Ovary (tissue), 7 donors: ENCODE measurements around the genes PPP1R15A, NTF4 and HRC.

DNA sequence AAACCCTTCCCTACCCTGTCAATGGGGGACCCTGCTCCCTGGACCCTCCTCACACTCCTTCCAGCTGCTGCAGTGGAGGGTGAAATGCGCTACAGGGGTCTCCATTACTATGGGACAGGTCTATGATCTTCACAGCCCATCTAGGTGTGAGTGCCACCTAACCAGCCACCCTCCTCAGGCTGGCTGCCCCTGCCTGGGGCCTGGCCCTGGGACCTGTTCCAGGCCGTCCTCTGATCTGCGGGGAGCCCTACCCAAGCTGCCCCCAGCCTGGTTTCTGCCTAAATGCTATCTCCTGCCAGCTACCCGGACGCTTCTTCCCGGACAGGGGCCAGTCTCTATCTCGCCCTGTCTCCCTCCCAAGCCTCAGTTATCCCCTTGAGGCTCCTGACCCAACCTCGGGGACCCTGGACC, 734 bp downstream of the FAM83E start:
- PRO-cap, 7 experiments: no peak in any of the 7 experiments
- RAMPAGE, long total RNA, 2 experiments: no peak in any of the 2 experiments

GRCh38 chr19:48637751-48638574, 784 bp upstream of the DBP start:
- PRO-cap, 7 experiments: peak in 7 of 7 experiments; most common plus-strand start chr19:48638086 (in 7); most common minus-strand start chr19:48638253 (in 7)
- RAMPAGE, long total RNA, 2 experiments: no peak in any of the 2 experiments

DNA sequence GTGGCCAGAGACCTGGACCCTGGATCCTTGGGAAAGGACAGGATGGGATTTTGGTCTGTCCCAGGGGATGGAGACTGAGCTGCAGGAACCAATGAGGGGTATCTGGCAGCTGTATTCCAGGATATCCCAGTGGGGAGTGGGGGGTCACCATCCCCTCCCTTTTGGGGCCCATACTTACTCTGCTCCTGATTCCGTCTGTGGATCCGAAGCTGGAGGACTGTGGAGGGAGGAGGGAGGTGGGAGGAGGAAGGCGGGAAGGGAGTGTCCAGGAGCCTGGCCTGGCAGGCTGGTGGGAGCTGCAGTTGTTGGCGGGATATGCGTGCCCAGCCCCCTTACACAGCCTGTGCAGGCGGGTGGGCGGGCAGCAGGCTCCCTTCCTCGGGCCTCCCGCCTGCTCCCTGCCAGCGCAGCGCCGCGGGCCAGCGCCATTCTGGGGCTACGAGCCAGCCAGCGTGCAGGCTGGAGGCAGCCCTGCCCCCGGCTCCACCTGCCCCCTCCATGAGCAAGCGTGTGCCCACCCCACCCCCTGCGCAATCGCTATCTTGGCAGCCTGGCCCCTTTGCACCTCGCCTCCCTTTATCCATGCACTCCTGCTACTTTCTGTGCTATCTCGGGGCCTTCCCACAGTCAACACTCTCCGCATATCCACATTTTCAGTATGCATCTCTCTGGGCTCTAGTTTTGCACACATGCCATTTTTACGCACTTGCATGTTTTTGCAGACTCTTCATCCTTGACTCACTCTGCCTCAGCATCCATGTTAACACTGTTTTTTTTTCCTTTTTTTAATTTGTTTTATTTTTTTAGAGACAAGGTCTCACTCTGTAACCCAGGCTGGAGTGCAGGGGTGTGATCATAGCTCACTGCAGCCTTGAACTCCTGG, 2.8 kb downstream of the MAMSTR start:
- PRO-cap, 7 experiments: peak in 7 of 7 experiments; most common plus-strand start position 428 of the sequence (in 6); most common minus-strand start position 219 of the sequence (in 4)
- RAMPAGE, long total RNA, 2 experiments: no peak in any of the 2 experiments

DNA sequence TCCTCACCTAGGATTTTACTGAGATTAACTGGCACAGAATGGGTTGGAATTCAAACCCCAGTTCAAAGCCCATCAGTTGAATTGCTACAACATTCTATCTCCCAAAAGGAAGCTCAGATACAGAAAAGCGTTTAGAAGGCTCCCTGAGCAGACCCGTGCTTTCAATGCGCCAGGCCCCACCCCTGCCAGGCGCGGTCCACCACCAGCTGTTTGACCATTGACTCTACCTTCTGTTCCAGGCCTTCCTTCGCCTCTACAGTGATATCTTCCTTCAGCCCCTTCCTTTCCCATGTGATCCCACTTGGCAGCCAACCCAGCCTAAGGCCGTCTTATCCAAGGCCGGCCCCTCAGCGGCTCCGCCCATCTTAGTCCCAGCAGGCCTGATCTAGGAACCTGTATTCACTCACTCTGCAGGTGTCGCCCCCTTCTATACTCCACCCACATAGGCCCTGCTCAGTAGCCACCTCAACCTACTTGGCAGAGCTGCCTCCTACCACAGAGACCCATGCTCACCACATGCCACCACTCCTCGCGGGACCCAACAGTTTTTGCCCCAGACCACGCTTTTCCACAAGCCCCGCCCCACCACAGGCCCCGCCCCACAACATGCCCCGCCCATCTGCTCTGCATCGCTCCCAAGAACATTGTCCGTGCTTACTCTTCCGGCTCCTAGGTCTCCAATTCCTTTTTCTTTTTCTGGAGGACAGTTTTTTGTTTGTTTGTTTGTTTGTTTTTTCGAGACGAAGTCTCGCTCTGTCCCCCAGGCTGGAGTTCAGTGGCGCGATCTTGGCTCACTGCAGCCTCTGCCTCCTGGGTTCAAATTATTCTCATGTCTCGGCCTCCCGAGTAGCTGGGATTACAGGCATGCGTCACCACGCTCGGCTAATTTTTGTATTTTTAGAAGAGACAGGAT, 2.9 kb downstream of the RASIP1 start:
- PRO-cap, 7 experiments: no peak in any of the 7 experiments
- RAMPAGE, long total RNA, 2 experiments: no peak in any of the 2 experiments

GRCh38 chr19:48738420-48739450, 1.7 kb downstream of the RASIP1 start:
- PRO-cap, 7 experiments: peak in 7 of 7 experiments; most common plus-strand start chr19:48738961 (in 7); most common minus-strand start chr19:48738797 (in 5)
- RAMPAGE, long total RNA, 2 experiments: no peak in any of the 2 experiments

GRCh38 chr19:48747843-48748376, 1.2 kb upstream of the IZUMO1 start:
- PRO-cap, 7 experiments: no peak in any of the 7 experiments
- RAMPAGE, long total RNA, 2 experiments: no peak in any of the 2 experiments

DNA sequence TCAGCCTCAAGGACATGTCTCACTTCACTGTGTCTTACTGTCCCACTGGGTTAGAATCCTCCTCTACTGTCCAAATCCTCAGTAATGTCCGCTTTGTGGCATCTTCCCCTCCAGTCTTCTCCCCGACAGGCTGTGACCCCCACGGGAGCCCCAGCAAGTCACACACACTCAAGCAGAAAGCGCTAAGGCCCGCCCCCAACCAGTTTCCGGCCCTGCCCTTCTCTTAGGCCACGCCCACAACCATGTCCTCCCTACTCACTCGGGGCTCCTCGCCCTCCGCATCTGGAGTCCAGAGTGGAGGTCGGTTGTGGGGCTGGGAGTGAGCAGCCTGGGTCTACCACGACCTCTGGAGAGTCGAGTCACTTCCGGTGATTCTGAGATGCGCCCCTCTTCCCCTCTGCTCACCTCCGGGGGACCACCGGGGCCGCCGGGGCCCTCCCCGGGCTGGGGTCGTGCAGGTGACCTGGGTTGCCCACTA, 9.2 kb downstream of the PLEKHA4 start:
- PRO-cap, 7 experiments: no peak in any of the 7 experiments
- RAMPAGE, long total RNA, 2 experiments: no peak in any of the 2 experiments

- PRO-cap, 7 experiments: peak in 7 of 7 experiments; most common plus-strand start chr19:48872421 (in 7); most common minus-strand start chr19:48872759 (in 1)
- RAMPAGE, long total RNA, 2 experiments: start-site peak on the plus strand in 1 of 2 experiments, at chr19:48872420-48872427 at its widest, 572 reads per replicate
These were observed at the start of gene PPP1R15A for GRCh38 chr19:48872267-48872856. PPP1R15A (plus strand) TSS chr19:48872421.

DNA sequence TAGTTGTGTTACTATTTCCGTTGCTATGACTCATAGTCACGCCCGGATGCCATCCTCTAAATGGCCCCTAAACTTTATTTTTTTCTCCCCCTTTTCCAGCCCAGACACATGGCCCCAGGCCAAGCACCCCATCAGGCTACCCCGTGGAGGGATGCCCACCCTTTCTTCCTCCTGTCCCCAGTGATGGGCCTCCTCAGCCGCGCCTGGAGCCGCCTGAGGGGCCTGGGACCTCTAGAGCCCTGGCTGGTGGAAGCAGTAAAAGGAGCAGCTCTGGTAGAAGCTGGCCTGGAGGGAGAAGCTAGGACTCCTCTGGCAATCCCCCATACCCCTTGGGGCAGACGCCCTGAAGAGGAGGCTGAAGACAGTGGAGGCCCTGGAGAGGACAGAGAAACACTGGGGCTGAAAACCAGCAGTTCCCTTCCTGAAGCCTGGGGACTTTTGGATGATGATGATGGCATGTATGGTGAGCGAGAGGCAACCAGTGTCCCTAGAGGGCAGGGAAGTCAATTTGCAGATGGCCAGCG, 967 bp downstream of the PPP1R15A start:
- PRO-cap, 7 experiments: peak in 7 of 7 experiments; most common plus-strand start position 33 of the sequence (in 7)
- RAMPAGE, long total RNA, 2 experiments: no peak in any of the 2 experiments

DNA sequence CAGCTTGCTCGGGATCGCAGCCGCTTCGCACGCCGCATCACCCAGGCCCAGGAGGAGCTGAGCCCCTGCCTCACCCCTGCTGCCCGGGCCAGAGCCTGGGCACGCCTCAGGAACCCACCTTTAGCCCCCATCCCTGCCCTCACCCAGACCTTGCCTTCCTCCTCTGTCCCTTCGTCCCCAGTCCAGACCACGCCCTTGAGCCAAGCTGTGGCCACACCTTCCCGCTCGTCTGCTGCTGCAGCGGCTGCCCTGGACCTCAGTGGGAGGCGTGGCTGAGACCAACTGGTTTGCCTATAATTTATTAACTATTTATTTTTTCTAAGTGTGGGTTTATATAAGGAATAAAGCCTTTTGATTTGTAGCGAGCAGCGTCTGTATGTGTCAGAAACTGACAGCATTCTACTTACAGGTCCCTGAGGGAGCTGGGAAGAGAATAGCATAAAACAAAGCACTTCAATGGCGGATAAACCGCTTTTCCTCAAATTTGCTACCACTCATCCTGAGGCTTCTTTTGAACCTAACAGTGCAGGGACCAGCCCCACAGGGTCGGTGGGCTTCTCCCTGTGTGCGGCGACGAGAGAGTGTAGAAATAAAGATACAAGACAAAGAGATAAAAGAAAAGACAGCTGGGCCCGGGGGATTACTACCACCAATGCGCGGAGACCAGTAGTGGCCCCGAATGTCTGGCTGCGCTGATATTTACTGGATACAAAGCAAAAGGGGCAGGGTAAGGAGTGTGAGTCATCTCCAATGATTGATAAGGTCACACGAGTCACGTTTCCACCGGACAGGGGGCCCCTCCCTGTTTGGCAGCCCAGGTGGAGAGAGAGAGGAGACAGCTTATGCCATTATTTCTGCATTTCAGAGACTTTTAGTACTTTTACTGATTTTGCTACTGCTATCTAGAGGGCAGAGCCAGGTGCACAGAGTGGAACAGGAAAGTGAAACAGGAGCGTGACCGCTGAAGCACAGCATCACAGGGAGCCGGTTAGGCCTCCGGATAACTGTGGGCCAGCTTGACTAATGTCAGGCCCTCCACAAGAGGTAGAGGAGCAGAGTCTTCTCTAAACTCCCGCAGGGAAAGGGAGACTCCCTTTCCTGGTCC, 3.8 kb downstream of the PPP1R15A start:
- PRO-cap, 7 experiments: no peak in any of the 7 experiments
- RAMPAGE, long total RNA, 2 experiments: no peak in any of the 2 experiments

- PRO-cap, 7 experiments: peak in 7 of 7 experiments; most common plus-strand start chr19:48896469 (in 2); most common minus-strand start chr19:48896286 (in 6)
- RAMPAGE, long total RNA, 2 experiments: no peak in any of the 2 experiments
These were observed 2.5 kb downstream of the TULP2 start for GRCh38 chr19:48895781-48896684.

DNA sequence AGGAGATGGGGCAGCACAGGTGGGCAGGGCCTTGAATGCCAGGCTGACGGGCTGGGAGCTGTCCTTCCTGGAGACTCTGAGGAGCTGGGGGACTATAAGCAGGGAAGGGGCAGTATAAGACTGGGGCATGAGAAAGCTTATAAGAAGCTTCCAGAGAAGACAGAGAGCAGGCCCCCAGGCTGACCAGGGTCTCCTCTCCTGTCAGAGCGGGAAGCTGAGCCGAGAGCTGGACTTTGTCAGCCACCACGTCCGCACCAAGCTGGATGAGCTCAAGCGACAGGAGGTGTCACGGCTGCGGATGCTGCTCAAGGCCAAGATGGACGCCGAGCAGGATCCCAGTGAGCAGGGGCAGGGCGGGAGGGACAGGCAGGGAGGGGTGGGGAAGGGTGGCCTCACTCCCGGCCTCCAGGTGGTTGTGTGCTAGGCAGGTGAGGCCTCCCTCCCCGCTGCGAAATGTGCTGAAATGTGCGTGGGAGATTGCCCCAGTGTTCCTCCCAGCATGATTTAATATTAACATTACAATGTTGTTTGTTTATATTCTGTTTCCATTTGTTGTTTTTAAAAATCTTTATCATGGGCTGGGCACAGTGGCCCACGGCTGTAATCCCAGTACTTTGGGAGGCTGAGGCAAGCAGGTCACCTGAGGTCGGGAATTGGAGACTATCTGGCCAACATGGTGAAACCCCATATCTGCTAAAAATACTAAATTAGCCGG, 5.6 kb downstream of the NUCB1 start:
- PRO-cap, 7 experiments: no peak in any of the 7 experiments
- RAMPAGE, long total RNA, 2 experiments: no peak in any of the 2 experiments

DNA sequence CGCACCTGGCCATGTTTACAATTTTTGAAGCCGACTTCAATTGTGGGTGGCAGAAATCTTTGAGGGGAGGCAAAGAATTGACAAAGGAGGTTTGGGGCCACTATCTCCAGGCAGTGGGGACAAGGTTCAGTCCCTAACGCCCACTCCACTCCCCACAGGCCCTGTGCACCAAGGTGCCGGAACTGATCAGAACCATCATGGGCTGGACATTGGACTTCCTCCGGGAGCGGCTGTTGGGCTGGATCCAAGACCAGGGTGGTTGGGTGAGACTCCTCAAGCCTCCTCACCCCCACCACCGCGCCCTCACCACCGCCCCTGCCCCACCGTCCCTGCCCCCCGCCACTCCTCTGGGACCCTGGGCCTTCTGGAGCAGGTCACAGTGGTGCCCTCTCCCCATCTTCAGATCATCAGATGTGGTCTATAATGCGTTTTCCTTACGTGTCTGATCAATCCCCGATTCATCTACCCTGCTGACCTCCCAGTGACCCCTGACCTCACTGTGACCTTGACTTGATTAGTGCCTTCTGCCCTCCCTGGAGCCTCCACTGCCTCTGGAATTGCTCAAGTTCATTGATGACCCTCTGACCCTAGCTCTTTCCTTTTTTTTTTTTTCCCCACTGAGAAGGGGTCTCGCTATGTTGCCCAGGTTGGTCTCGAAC, 4.3 kb upstream of the FTL start:
- PRO-cap, 7 experiments: no peak in any of the 7 experiments
- RAMPAGE, long total RNA, 2 experiments: no peak in any of the 2 experiments

DNA sequence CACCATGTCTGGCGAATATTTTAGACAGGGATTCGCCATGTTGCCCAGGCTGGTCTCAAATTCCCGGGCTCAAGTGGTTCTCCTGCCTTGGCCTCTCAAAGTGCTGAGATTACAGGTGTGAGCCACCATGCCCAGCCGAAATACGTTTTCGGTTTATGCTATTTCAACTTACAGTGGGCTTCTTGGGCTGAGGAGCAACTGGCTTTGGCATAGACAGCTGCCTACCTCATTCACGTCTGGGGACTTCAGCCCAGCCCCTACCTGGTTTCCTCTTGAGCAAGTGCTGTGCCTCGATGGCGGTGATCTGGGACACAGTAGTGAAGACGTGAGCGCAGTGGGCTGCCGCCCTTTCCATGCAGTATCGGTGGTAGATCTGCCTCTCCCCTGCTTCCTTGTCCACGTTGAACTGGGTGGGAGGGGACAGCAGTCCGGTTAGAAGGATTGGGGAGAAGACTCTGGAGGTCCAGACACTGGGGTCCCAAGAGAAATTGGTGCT, 7.9 kb downstream of the GYS1 start:
- PRO-cap, 7 experiments: no peak in any of the 7 experiments
- RAMPAGE, long total RNA, 2 experiments: no peak in any of the 2 experiments

- PRO-cap, 7 experiments: peak in 7 of 7 experiments; most common plus-strand start chr19:48992402 (in 6); most common minus-strand start chr19:48992307 (in 3)
- RAMPAGE, long total RNA, 2 experiments: no peak in any of the 2 experiments
These were observed 976 bp downstream of the GYS1 start for GRCh38 chr19:48991961-48992704.

GRCh38 chr19:49019236-49020115, 873 bp downstream of the ENSG00000268655 start:
- PRO-cap, 7 experiments: peak in 4 of 7 experiments; most common plus-strand start chr19:49019861 (in 2); most common minus-strand start chr19:49019498 (in 4)
- RAMPAGE, long total RNA, 2 experiments: no peak in any of the 2 experiments

- PRO-cap, 7 experiments: no peak in any of the 7 experiments
- RAMPAGE, long total RNA, 2 experiments: no peak in any of the 2 experiments
These were observed at the start of gene NTF4 for GRCh38 chr19:49064556-49065267. NTF4 (minus strand) TSS chr19:49064818.

DNA sequence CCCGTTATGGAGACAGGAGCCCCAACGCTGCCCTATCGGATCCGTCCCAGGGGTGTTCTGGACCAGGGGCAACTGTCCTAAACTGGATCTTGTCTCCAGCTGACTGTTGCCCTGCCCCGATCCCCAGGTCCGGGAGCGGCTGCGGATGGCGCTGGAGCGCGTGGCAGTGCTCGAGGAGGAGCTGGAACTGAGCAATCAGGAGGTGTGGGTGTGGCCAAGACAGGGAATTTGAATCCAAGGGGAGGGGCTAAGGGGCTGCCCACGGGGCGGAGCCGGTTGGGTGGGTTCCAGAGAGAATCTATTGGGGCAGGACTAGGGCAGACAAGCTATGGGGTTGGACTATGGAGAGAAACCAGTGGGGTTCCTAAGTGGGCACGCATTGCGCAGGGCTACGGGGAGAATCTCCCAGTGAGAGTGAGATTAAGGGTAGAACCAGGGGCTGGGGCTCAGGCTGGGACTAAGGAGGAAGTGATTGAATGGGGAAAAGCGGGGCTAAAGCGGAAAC, 10.0 kb downstream of the PPFIA3 start:
- PRO-cap, 7 experiments: no peak in any of the 7 experiments
- RAMPAGE, long total RNA, 2 experiments: no peak in any of the 2 experiments

DNA sequence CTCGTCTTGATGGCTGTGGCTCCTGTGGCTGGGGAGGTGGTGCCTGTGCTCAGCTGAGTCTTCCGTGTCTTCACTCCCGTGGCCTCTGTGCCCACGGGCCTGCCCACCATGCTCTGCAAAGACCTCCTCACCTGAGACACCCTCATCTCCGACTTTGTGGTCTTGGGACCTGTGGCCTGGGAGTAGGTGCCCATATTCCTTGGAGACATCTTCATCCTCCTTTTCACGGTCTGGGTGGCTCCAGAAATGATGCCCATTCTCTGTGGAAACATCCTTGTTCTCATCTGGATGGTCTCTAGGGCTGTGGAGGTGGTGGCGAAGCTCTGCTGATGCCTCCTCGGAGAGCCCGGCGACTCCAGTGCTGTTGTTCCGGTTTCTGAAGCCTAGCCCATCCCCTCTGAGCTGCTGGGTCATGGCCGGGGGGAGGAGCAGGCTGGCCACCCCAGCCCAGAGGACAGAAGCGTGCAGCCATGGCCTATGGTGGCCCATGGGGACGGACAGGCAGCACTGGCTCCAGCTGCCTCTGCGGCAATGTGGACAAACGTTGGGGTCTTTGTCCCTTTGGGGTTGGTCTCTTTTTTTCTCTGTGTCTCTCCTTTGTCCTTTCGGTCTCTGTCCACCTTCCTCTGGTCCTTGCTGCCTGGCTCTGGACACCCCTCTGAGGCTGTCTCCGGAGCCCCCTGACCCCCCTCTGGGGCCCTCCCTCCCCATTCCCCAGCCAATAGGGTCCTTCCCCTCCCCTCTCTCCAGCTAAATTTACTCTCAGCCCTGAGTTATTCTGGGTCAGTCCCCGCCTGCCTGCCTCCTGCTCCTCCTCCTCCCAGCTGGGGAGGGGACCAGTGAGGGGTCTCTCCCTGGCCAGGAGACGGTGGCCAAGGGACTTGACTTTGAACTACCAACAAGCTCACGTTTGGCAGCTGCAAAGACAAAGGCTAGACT, at the start of gene HRC:
HRC (minus strand) TSS at position 648 of the 939 bp plus-strand sequence.
- PRO-cap, 7 experiments: peak in 5 of 7 experiments; most common plus-strand start position 786 of the sequence (in 5); most common minus-strand start position 648 of the sequence (in 4)
- RAMPAGE, long total RNA, 2 experiments: start-site peak on the minus strand in 1 of 2 experiments, centred at position 657 of the sequence, 19 reads per replicate

DNA sequence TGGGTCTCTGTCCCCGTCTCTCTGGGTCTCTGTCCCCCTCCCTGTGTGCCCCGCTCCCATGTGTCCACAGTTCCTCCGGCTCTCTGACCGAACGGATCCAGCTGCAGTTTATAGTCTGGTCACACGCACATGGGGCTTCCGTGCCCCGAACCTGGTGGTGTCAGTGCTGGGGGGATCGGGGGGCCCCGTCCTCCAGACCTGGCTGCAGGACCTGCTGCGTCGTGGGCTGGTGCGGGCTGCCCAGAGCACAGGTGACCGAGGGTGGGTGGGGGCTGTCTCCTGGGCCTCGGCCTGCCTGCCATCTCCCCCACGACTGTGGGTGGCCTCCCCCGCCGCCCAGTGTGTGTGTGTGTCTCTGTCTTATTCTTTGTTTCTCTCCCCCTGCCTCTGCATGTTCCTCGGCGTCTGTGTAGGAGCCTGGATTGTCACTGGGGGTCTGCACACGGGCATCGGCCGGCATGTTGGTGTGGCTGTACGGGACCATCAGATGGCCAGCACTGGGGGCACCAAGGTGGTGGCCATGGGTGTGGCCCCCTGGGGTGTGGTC, 10.3 kb downstream of the TRPM4 start:
- PRO-cap, 7 experiments: no peak in any of the 7 experiments
- RAMPAGE, long total RNA, 2 experiments: no peak in any of the 2 experiments